Measurements from ENCODE around the gene TGM4.

GRCh38 chr3:42472926-42474017 is 29.2 kb upstream of the VIPR1 start:
- PRO-cap, 2 experiments: no peak in any of the 2 experiments

DNA sequence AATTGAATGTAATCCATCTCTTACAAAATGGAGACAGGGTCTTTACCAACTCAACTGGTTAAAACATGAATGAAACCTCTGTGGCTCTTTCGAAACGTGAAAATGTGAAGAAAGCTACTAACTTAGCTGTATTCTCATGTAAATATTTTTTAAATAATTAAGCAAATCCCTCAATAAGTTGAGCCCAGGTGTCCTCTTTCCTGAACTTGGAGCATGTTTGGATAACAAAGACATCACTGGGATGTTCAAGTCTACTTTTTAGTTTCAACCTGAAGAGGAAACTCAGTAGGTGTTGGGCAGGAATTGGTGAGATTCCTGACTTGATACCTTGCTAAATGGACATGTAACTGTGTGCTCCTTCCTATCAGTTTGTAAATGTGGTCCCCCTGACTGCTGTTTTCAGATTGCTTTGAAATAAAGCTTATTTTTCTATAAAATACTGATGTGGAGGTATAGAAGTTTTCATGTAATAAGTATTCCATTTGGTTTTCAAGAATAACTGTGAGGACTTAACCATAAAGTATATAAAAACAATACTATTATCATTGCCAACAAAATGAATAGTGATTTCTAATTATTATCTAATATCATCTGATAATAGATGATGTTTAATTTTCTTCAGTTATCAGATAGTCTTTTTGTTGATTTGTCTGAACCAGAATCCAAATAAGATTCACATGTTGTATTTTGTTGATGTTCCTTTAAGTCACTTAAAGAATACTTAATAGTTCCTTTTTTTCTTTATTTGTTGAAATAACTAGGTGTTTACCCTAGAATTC is 4.1 kb downstream of the SS18L2 start:
- PRO-cap, 2 experiments: no peak in any of the 2 experiments

DNA sequence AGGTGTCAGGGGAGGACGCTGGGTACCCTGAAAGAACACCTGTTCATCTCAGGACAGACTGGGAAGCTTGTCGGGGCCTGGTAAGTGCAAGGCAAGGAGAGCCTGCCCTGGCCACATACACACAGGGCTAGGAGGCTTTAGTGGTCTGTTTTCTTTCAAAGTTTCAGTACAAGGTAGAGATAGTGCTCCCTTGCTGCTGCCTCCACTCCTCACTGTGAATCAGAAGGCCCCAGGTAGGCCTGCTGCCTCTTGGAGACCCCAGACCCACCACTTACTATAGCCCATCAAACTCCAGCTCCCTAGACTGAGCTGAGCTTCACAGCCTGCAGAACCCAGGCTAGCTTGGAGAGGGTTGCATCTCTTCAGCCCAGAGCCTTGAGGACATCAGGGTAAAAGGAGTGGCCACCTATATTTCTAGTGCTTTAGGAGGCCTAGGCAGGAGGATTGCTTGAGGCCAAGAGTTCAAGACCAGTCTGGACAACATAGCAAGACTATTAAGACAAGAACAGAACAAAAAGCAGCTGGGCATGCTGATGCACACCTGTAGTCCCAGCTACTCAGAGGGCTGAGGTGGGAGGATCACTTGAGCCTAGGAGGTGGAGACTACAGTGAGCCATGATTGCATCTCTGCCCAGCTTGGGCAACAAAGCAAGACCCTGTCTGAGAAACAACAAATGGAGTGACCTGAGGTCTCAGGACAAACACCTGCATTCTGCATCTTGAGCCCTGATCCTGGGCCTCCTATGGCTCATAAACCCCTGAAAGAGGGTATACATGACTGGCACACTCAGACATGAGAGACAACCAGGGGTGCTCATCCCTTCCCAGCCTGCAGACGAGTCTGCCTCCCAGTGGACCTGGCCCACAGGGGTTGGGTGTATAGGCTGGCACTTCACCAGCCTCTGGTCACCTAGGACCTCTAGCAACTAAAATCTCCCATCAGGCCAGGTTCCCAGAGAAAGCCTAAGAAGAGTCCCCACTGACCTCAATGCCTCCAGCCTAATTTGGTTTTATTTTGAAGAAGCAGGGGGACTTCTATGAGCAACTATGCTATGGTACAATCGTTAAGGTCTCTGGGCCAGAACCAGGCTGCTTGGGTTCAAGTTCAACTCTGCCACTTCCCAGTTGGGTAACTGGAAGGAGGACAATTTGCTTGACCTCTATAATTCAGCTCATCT is 3.1 kb upstream of the ZBTB47 start:
- PRO-cap, 2 experiments: no peak in any of the 2 experiments

GRCh38 chr3:42723162-42723708 is 20.6 kb upstream of the HHATL start:
- PRO-cap, 2 experiments: no peak in any of the 2 experiments

DNA sequence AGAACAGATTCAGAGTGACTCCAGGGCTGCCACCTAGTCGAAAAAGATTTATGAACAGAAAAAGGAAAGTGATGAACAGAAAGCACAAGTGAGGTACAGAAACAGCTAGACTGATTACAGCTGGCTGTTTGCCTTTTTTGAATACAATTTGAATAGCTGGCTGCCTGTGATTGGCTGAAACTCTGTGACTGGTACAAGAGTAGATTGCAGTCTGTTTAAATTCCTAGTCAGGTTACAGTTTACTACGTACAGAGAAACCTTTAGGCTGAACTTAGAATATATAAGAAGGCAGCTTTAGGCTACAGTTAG is 10.1 kb downstream of the CCDC13 start:
- PRO-cap, 2 experiments: no peak in any of the 2 experiments

- PRO-cap, 2 experiments: no peak in any of the 2 experiments
Measured at GRCh38 chr3:42780263-42780734, 7.2 kb upstream of the CCDC13 start.

DNA sequence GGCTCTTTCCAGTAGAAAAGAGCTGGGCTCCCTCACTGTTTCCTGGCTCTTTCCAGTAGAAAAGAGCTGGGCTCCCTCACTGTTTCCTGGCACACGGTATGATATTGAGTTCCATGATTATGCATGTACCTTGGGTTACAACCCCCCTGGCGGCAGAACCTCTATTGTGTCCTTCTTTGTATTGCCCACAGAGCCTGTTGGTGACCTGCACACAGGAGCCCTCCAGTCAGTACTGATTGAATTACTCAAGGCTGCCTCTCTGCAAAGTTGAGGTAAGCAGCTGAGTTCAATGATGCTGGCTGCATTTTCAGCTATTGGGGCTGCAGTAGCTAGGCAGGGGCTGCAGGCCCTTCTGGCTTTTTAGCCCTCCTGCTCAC is 10.2 kb downstream of the ACKR2 start:
- PRO-cap, 2 experiments: no peak in any of the 2 experiments

GRCh38 chr3:43179579-43180457 is 73.9 kb upstream of the POMGNT2 start:
- PRO-cap, 2 experiments: no peak in any of the 2 experiments

GRCh38 chr3:43214463-43214971 is 71.8 kb upstream of the SNRK start:
- PRO-cap, 2 experiments: no peak in any of the 2 experiments

- PRO-cap, 2 experiments: no peak in any of the 2 experiments
Measured at GRCh38 chr3:43246876-43247473, 39.4 kb upstream of the SNRK start.

DNA sequence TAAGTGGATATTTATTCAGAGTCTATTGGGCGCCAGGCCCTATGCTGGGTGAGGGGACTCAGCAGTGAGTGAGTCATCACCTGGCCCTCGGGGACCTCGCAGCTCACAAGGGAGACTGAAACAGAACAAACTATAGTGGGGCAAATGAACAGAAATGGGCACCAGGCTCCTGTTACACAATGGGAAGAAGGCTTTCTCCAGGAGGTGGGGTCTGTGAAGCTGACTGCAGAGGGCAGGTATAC is 136.9 kb downstream of the SNRK start:
- PRO-cap, 2 experiments: no peak in any of the 2 experiments

DNA sequence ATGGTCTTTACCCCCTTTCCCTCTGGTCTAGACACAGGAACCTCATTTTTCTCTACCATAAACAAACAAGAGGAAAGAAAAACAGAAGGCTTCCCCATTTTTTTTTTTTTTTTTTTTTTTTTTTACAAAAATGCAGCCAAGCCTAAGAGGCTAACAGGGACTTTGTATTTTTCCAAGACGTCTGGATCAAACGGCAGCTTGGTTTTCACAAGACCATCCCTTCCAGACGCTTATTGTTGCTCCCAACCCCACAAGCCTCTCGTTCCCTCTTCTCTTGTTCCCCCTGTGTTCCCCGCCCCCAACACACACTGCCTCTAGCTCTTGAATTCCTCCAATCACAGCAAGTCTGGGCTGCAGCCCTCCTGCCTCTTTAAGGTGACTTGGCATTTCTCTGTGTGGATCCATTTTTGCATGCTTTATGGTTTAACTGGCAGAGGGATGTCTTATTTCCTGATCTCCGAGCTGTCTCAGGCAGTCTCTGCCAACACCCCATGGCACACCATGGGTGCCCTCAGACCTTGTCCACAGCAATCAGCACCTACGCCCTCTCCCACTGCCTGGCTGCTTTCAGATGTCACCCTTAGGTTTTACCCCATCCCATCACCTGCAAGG is 182.1 kb downstream of the ABHD5 start:
- PRO-cap, 2 experiments: no peak in any of the 2 experiments

GRCh38 chr3:44468504-44469073 is 8.9 kb downstream of the ZNF445 start:
- PRO-cap, 2 experiments: no peak in any of the 2 experiments

- PRO-cap, 2 experiments: no peak in any of the 2 experiments
Measured at GRCh38 chr3:44509619-44510066, 32.2 kb upstream of the ZNF445 start.

- PRO-cap, 2 experiments: no peak in any of the 2 experiments
Measured at GRCh38 chr3:44768669-44769173, 7.1 kb downstream of the KIF15 start.

- PRO-cap, 2 experiments: no peak in any of the 2 experiments
Measured at GRCh38 chr3:44874375-44874838, at the start of gene TGM4. TSS of gene TGM4 (plus strand) at chr3:44874608.

- PRO-cap, 2 experiments: no peak in any of the 2 experiments
Measured at GRCh38 chr3:44974392-44975001, 1.5 kb downstream of the ZDHHC3 start.

DNA sequence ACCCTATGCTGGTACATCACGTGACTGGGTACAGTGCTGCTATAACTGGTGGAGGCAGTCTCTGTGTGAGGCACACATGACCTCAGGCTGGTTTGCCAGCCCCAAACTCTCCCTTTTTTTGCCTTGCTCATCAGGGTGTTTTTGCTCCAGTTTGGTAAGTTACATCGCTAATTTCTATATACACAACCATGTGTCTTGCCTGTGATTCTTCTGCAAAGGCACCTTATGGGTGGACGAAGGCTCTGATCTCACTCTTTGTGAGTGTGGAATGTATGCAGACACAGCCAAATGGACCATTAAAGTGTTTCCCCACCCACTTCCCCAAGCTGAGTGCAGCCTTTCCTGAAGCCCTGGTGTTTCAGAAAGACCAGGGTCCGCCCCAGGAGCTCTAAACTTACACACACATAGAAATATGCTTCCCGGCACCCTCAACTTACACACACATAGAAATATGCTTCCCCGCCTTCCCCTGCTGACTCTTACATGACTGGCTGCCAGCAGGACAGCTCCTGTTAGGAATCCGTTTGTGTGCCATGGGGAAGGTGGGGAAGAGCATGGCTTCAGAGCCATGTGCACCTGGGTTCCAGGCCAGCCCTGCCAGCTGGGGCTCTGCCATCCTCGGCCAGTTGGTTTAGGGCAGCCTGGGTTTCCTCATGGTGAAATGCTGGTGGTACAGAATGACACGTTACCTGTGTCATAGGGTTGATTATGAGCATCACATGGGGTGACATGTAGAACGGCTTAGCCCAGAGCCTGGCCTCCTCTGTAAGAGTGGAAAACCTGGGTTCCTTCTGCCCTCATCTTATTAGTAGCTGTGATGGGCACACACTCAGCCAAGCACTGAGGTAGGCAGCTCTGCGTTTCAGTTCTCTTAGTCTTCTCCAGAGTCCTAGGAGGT is 3.5 kb downstream of the CLEC3B start:
- PRO-cap, 2 experiments: no peak in any of the 2 experiments

- PRO-cap, 2 experiments: no peak in any of the 2 experiments
Measured at GRCh38 chr3:45182967-45183720, 37.0 kb upstream of the CDCP1 start.

- PRO-cap, 2 experiments: no peak in any of the 2 experiments
Measured at GRCh38 chr3:45366387-45366738, 22.0 kb upstream of the LARS2 start.